SJSA1 (cell line): ENCODE measurements around a stretch of chr17.

GRCh38 chr17:10931385-10931741 lies 93.5 kb upstream of the PIRT start:
- RAMPAGE, long total RNA: no peak

DNA sequence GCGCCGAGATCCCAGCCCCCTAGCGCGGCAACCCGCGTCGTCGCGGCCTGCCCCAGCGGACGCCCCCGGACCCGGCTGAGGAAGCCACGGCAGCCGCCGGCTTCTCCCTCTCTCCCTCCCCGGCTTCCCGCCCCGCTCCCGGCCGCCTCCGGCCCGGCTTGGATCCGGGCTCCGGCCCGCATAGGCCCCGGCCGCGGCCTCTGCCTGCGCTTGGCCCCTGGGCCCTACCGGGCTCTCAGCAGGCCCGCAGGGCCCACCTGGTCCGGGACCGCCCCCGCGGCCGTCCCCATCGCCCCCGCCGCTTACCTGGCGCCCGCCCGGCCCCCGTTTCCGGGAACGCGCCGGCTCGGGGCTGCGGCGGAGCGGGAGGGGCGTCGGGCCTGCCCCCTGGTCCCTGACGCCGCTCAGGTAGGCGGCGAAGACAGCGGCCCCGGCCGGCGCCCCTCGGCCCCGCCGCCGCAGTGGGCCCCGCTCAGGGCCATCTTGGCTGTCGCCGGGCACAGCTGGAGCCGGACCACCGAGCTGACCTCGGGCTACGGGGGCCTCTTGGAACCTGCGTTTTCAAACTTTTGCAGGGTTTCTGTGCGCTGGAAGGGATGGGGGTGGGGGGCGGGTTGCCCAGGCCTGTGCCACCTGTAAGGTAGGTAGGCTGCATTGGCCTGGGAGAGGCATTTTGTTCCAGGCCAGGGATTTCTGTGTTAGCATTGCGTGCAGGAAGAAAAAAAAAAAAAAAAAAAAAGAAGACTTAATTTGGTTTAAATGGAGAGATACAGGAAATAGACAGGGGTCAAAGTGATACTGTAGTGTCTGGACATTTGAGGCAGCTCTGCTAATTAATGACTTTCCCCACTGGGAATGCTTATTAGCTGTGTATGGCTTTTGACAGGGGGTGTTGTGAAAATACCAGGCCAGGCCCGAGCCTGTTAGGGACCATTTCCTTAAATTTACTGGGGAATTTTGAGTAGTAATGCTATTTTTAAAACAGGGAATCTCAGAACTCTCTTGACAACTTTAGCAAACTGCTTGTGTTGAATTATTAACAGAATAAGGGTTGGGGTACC lies 670 bp downstream of the MAP2K4 start:
- RAMPAGE, long total RNA: no peak

GRCh38 chr17:12081035-12081514 lies 60.4 kb downstream of the MAP2K4 start:
- RAMPAGE, long total RNA: no peak

DNA sequence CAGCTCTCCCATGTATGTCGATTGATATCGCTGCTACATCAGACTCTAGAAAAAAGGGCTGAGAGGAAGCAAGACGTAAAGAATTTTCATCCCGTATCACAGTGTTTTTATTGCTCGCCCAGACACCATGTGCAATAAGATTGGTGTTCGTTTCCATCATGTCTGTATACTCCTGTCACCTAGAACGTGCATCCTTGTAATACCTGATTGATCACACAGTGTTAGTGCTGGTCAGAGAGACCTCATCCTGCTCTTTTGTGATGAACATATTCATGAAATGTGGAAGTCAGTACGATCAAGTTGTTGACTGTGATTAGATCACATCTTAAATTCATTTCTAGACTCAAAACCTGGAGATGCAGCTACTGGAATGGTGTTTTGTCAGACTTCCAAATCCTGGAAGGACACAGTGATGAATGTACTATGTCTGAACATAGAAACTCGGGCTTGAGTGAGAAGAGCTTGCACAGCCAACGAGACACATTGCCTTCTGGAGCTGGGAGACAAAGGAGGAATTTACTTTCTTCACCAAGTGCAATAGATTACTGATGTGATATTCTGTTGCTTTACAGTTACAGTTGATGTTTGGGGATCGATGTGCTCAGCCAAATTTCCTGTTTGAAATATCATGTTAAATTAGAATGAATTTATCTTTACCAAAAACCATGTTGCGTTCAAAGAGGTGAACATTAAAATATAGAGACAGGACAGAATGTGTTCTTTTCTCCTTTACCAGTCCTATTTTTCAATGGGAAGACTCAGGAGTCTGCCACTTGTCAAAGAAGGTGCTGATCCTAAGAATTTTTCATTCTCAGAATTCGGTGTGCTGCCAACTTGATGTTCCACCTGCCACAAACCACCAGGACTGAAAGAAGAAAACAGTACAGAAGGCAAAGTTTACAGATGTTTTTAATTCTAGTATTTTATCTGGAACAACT lies 120.8 kb downstream of the MAP2K4 start:
- RAMPAGE, long total RNA: no peak

- RAMPAGE, long total RNA: no peak
These were observed 34.5 kb upstream of the MYOCD start for GRCh38 chr17:12631260-12631511.

DNA sequence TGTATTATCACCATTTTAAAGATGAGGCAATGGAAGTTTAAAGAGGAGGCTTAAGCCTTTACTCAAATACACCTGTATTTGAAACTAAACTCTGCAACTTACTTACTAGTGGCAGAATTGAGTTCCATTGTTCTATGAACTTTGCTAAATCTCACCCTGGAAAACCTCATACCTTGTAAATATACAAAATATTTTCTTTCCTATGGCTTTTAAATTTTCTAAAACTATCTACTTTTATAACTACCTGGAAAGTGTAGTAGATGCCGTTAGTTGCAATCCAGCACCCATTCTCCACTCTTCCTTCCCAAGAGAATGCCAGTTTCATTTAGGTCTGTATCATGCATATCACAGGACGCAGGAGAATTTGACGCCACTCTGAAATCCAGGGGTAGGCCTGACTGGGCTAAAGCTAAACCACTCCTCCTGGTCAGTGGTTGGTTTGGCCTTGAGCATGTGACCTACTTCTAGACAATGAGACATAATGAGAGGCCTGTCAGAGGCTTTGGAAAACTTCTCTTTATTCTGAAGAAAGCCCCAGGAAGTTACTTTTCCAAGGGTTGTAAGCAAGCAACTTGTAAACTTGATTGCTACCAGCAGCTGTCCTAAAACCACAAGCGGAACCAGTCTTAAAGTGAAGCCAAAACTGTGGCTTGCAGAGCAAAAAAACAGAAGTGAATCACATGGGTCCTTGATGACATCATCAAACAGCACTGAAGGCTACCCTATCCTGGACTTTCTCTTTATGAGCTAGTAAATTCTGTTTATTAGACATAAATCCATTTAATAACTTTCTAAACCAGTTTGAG lies 138.3 kb upstream of the COX10 start:
- RAMPAGE, long total RNA: no peak

DNA sequence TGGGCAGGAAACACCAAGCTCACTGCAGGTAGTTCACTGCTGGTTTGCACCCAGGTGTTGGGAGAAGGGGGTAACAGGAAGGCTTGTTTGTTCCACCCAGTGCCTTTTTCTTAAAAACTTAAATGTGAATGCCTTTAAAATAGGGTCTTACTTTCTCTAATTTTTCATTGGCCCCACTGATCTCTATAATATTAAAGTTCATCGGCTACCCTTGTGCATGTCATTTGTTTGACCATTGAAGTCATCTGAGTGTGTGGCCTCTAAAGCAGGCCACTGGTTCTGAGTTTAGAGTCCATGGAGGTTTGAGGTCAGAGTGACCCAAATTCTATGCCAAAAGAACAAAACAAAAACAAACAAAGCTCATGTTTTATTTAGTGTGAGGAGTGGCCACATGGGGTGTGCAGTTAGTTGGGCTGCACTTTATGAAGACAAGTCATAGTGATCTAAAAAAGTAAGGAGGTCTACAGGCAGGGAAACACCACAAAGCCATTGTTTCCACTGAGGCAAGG lies 62.8 kb upstream of the COX10 start:
- RAMPAGE, long total RNA: no peak

- RAMPAGE, long total RNA: no peak
These were observed 1.0 kb downstream of the COX10 start for GRCh38 chr17:14070204-14070898.

- RAMPAGE, long total RNA: no peak
These were observed 1.0 kb downstream of the HS3ST3B1 start for GRCh38 chr17:14301793-14302408.

- RAMPAGE, long total RNA: no peak
These were observed 455.6 kb downstream of the HS3ST3B1 start for GRCh38 chr17:14756421-14756942.

- RAMPAGE, long total RNA: no peak
These were observed 26.6 kb upstream of the PMP22 start for GRCh38 chr17:15291559-15292295.

DNA sequence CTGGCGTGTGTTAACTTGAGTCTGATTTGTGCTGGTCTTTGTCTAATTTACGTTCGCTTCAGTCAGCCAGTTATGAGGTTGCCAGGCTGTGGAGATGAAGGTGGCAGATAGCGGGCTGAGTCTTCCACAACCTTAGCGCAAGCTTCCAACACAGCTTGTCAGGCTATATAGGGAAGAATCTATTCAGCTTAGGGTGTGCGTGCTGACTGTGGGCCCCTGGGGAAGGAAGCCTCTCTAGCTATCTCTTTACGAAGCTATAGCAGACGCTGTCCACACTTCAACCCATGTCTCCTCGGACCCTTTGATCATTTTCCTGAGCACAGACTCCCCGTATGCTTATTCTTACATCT lies 9.8 kb upstream of the TEKT3 start:
- RAMPAGE, long total RNA: no peak

DNA sequence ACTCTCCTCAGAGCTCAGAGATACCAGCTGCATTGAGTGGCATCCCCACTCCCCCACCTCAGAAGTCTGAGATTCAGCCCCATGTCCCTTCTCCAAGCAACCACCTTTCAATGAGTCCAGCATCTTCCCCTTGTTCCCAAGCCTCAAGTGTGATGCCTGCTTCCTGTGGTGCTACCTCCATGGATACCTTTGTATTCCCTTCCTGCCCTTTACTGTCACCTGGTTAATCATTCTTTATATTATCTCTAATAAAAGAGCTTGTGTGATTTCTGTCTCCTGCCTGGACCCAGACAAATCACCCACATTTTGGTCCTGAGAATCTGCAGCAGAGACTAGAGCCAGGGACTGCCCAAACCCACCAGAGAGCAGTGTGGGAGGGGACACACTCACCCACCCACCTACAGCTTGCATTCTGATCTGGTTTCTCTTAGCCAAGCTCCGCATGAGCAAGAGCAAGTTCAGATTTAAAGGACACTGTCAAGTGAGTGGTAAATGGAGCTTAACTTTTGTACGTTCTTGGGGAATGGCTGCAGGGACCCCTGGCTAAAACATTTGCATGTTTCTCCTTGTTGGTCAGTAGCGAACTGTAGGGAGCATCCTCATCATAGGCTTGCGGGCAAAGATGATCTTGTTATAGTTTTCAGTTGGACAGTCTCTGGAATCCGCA lies 30.1 kb downstream of the CDRT4 start:
- RAMPAGE, long total RNA: no peak

DNA sequence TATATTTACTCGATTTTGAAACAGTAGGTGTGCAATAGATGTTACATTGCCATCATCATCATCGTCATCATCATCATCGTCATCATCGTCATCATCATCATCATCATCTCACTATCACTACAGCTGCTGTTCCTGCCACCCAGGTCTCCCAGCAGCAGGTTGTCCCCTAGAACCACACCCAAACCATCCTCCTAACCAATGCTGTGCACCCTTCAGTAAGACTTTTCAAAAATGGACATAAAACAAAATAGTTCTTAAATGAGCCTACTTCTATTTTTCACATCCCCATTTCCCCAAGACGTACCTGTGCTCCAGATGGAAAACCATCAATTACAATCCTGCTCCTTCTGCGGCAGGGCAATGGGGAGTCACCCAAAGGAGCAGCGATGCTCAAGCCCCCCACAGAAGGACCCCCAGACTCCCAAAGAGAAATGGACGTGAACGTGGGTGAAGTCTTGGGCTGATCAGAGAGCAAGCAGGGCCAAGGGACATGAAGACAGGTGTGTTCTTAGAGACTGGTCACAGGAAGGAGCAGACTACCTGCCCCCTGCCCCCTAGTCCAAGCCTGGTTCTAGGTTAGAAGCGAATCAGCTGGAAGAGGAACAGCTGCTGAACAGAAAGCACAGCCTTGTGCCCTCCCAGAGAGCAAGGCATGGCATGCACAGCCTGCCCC lies 25.0 kb upstream of the CDRT4 start:
- RAMPAGE, long total RNA: no peak

- RAMPAGE, long total RNA: no peak
These were observed 473 bp upstream of the ADORA2B start for GRCh38 chr17:15944513-15944801.

DNA sequence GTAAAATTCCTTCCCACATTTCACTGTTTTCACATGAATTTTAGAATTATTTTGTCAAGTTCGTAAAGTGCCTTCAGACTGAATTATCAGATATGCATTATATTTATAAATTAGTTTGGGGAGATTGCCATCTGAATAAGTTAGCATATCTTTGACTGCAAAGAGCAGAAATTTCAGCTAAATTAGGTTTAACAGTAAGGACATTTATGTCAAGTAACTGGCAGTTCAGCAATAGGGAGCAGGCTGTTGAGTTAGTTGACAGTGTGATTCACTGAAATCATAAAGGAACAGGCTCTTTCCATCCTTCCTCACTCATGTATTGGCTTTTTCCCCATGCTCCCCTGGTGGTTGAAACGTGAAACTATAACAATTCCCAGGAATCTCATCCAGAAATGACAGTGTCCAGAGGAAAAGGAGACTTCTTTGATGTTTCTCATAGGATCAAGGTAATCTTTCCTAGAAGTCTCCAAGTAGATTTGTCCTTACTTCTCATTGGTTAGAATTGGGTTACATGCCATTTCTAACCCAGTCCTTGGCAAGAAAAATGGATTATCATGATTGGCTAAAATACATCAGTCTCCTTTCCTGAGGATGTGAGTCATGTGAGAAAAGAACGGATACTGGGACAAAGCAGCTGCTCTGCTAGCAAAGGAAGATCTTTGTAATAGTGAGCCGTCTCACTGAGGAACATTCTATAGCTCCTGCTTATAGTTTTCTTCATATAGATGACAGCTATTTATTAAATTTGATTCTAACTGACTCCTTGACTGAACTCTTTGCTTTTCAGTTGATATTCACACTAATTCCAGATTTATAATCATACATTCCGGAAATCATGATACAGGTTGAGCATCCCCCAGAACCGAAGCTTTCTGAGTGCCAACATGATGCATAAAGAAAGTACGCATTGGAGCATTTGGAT lies 14.4 kb downstream of the TTC19 start:
- RAMPAGE, long total RNA: no peak

DNA sequence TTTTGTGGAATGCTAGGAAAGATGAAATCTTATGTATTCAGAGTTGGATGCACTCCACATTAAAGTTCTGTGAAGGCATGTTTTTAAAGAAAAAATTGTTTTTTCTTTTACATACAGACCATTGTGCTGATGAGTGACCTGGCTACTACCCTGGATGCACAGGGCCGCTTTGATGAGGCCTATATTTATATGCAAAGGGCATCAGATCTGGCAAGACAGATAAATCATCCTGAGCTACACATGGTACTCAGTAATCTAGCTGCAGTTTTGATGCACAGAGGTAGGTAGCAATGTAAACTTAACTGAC lies 26.8 kb downstream of the TTC19 start:
- RAMPAGE, long total RNA: no peak

DNA sequence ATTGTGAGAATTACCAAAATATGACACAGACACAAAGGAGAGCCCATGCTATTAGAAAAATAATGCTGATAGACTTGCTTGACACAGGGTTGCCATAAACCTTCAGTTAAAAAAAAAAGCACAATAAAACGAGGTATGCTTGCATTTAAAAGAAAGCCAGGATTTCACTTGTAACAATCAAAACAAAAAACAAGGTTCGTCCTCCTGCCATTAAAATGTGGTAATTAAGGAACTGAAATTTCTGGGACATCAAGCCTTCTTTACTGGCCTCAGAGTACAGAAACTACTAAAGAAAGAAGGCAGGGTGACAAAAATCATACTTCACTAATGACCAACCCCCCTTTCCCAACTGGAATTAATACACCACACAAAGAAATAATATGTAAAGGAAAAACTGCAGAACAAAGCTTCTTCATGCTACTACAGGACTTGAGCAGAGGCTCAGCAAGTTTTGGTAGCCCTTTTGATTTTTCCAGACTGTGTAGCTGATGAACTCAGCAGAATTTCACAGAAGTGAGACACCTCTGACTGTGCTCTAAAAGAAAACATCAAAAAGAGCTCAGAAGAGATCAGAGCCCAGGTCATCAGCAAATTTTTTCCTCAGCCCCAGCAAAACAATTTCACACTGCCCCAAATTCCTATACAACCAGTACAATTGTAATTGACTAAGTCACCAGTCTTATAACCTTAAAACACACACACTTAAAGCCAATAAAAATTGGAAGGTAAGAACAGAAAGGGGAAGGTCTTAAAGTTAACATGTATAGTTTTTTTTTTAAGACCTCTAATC lies 37.9 kb downstream of the TTC19 start:
- RAMPAGE, long total RNA: no peak

- RAMPAGE, long total RNA: no peak
These were observed 78.2 kb downstream of the NCOR1 start for GRCh38 chr17:16137127-16137570.

GRCh38 chr17:16213473-16213763 lies 1.9 kb downstream of the NCOR1 start:
- RAMPAGE, long total RNA: no peak